Mesangial cell (primary cell): ENCODE measurements around a stretch of chr3.

- RAMPAGE, long total RNA: no peak
Measured at GRCh38 chr3:133968202-133969121, 61.3 kb downstream of the SLCO2A1 start.

- RAMPAGE, long total RNA: no peak
Measured at GRCh38 chr3:134057380-134057845, 27.7 kb upstream of the SLCO2A1 start.

DNA sequence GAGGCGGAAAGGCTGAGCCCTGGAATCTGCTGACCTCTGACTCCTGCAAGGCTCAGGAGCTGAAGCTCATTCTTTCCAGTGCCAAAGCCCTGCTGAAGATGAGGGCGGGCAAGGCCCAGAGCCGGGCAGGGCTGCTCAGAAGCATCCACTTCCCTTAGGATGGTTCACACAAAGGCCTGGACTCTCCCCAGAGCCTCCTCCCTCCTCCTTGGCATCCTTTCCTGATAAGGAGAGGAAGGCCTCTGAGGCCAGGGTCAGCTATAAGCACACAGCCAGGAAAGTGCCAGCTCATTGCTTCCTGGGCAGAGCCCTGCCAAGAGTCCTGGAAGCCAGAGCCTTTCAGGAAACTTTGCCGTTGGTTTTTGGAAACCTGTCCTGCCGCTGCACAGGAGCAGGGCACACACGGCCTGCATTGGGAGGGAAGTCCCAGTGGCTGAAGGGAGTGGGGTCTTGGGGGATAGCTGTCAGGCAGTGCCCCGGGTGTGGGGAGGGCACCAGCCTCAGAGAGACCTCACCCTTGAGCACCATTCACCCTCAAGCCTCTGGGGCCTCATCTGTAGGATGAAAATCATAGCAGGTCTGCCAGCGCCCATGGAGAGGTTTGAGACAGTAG lies 37.3 kb upstream of the SLCO2A1 start:
- RAMPAGE, long total RNA: no peak

DNA sequence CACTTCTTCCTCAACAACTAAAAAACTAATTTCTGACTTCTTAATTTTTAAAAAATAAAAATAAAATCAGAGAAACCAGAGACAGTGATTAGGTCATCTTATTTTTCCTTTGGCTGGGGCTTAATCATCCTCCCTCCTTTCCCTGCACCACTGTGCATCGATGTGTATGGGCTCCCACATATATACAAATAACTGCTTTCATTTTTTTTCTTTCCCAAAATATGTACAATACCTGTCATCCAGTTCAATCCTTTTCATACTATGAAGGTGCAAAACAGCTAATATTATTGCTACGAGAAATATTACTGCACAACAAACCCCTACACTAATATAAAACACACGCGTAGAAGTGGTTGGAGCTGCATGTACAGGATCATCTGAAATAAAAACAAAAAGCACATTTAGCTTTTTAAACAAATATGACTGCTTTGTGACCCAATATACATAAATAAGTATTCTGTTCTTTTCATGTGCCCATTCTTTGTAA lies 48.1 kb downstream of the RYK start:
- RAMPAGE, long total RNA: no peak

DNA sequence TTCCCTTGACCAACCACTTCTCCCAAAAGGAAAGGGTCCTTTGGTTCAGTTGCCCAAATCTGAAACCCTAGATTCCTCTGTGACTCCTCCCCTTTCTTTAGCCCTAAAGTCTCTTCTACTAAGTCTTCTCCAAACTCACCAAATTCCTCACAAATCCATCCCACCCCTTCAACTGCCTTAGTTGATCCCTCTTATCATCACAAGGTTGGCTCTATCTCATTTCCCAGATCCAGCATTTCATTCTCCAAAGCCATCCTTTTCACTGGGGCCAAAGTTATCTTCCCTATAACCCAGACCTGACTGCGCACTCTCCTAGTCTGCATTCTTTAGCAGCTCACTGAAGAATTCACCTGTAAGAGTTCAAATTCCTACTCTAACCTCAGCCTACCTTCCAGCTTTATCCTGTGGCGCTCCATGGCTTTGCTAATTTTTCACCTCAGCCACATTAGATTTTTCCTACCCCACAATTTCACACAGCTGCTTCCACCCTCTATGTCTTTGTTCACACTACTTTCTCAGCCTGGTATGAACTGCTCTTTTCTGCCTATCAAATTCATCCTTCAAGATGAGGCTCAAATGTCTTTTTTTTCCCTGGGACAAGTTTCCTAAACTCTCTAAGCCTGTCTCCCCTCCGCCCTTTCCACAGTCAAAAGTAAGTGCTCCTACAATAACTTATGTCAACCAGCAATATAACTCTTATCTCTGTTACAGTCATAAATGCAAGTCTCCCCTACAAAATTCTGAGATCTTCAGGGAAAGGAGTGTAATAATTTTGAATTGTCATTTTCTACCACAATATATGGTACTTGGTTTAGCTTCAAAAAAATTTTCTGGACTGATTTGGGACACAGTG lies 7.3 kb downstream of the RYK start:
- RAMPAGE, long total RNA: no peak

DNA sequence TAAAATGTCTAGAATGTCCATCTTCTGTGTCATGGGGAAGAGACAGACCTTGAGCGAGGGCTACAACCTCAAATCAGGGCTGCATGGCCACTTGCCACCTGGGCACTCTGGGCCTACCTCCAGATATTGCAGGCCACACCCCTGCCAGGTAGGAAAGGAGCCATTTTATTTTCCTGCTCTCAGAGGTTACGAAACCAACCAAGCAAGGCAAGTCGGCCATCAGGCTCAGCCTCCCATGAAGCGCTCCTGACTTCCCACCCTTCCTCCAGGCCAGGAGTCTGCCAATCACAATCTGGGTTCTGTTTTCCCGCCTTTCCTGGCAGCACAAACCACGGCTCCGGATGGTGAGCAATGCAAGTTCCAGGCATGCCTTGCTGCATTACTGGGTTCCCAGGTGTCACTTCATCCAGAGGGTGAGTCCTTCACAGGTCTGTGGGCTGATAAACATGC lies 61.3 kb upstream of the RYK start:
- RAMPAGE, long total RNA: no peak

DNA sequence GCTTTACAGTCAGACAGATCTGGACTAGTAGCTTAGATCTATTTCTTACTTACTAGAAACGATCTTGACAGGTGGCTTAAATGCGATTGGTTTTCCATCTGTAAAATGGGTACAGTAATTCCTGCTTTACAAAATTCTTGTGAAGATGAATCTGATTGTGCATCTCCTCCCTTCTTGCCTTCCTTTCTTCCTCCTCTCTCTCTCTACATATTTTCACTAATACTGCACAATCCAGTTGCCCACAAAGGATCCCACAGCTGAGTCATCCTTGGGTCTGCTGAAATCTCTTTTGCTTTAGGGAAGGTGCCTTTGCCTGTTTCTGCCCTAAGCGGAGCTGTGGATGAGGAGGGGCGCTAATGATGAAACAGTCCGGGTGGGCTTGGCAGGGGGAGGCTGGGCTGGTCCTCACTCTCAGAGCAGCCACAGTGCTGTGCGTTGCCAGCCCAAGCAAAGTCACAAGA lies 46.1 kb downstream of the AMOTL2 start:
- RAMPAGE, long total RNA: no peak

DNA sequence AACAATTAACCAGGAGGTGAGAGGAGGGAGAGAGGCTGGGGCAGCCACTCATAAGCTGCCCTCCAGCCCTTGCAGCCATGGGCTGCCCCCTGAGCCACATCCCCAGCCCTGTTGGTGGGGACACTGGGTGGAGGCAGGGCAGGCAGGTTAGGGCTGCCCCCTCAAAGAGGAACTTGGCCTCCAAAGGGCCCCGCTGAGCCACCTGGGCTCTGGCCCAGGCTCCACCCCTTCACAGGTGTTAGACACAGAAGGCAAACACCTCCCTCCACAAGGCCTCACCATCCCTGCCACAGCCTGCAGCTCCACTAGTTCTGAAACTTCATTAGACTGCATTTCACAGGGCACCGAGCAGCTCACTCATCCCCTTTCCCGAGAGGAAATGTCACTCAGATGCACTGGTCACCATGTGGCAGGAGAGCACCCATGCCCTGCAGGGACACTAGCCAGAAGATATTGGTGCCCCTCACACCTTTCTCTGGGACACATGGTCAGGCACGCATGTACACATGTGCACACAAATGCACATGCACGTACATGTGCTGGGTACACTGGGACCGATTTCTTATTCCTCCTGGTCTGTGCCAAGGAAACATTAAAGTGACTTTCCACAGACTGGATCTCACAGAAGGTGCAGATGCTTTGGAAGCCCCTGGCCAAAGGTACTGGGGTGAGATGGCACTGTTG lies 20.2 kb downstream of the AMOTL2 start:
- RAMPAGE, long total RNA: no peak

DNA sequence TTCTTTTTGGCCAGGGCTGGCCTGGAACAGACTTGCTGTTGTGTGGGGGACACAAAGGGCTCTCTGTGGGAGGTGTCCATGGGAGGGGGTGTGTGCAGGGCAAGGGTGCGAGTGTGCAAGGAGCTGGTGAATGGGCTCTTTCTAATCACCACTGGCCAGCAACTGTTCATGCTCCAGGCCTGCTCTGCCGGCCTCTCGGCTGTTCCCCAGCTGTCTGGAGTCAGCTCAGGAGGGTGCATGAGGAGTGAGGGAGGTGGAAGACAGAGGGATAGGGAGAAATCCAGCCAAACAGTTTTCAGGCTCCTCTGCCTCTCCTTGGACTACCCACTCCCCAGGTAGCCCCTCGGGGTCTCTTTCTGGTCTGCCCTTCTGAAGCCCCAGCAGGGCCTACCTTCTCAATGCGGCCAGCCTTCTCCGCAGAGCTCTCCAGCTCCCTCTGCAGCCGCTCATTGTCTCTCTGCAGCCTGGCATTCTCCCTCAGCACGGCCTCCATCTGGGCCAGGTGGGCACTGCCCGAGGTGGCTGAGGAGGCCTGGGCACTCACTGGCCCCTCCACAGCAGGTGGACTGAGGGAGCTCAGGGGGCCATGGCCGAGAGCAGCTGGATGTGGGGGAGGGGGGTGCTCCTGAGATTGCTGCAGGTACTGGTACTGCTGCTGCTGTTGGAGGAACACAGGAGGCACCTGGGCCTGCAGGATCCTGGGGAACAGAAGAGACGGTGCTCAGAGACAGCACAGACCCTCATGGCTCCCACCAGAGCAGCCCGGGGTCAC lies 7.0 kb downstream of the AMOTL2 start:
- RAMPAGE, long total RNA: no peak

DNA sequence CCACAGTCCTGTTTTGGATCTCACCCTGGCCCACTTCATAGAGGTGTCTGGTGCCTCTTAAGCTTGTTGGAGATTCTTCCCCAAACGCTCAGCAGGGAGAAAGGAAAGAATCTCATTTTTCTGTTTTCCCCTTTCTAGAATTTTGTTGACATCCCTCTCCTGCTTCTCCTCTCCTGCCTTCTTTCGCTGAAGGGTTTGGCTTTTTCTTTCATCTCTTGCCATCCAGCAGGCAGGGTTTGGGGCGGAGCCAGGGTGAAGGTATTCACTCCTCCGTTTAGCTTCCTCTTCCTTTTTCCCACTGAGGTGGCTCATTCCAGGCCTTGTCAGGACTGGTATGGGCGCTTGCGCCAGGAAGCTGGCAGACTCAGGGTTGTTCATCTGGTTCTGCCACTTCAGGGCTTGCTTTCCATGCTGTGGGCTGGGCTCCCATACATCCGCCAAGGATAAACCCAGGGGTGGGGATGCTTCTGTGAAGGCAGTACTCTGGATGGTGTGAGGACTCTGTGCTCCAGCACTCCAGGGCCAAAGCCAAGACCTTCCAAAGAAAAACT lies 7.5 kb upstream of the AMOTL2 start:
- RAMPAGE, long total RNA: no peak

DNA sequence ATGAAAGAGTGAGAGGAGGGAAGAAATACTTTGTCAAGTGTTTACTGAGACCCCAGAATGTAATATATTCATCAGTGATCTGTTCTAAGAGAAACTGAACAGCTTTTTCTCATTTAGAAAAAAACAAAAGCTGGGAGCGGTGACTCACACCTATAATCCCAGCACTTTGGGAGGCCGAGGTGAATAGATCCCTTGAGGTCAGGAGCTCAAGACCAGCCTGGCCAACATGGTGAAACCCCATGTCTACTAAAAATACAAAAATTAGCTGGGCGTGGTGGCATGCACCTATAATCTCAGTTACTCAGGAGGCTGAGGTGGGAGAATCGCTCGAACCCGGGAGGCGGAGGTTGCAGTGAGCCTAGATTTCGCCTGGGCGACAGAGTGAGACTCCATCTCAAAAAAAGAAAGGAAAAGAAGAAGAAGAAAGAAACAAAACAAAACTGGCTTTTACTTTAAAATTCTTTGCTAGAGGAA lies 68.5 kb downstream of the ARMC8 start:
- RAMPAGE, long total RNA: no peak

DNA sequence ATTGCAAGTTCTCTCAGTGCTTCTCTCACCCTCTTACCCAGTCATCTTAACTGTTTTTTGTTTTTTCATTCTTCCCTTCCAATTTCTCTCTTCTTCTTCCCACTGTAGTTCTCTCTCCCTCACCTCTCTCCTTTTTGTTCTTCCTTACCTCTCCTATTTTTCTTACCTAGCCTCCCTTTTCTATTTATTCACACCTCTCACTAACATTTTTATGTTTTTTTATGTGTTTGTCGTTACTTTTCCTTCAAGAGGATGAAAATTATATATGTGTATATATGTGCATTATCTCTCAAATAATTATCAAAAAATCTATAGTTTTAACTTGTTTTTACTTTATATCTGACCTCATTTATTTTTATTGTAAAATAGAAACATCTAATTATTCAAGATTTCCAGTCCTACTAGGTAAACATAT lies 58.3 kb downstream of the CEP70 start:
- RAMPAGE, long total RNA: no peak

DNA sequence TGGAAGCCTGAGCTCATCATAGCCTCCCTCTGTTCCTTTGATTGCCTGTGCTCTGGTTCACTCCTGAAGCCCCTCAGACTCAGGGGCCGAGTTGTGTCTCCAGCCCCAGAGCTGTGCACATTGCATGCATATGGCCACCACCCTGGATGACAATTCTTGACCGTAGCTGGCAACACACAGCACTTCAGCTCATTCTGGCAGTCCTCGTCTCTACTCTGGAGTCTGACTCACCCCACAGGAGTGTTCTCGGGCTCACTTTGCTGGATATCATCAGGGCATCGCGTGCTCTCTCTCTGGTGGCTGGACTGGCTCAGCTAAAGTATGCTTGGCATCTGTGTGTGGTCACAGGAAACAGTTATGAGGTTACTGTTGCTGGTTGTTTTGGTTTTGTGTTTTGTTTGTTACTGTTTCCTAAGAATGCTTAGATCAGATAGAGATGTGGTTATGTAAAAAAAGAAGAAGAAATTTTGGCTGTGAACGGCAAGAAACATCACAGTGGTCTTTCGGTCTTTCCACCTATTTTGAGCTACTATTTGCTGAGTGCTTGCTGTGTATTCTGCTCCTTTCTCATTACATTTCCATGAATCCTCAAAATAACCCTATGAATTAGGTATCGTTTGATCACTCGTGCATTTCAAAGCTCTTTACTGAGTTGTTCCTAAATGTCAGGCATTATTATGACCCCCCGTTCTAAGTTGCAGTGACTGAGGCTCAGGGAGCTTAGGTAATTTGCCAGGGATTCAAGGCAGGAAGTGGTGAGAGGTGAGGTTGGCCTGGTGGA lies 41.5 kb upstream of the MRPS22 start:
- RAMPAGE, long total RNA: no peak

DNA sequence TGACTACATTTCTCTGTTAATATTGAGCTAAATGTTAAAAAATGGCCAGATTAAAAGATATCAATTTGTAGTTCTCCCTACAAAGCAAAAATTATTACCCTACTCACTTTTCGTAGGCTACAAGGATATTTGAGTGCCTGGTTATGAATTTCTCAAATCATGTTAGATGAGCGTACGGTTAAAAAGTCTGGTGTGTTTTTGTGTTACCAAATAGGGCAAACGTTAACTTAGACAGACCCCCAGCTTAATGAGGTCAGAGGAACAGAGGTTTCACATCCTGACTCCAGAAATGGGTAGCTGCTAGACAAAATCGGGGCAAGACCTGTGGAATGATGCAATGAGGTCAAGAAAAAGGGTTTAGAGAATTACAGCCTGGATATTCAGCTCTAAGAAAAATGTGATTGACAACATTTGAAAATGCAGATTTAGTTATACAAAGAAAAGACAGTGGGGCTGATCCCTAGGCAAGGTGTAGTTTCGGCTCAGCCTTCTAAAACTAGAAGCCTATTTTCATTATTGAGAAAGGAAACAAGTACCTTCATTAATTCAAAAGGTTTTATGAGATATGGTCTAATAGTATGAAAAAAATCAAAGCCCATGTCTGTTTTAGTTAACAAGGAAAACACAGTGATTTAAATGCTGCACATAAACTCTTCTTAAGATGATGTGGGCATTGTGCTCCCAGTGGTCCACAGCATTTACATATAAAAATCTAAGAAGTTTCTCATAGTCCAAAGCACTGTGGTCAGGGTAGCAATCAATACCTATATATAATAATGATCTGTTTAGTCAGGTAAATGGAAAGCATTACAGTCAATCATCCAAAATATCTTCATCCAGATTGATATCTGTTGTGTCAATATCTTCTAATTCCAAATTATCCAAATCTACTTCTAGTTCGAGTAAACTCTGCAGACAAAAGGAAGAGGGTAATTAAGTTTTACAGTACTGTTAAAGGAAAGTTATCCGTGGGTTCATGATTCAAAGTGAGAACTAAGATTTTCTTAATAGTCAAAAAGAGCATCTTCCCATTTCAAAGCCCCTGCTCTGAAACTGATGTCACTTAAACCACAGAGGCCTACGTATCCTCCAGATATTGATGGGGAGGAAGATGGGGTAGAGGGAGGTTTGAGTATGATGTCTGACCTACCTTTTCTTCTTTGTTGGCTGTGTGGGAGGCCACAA lies 13.6 kb downstream of the MRPS22 start:
- RAMPAGE, long total RNA: no peak

DNA sequence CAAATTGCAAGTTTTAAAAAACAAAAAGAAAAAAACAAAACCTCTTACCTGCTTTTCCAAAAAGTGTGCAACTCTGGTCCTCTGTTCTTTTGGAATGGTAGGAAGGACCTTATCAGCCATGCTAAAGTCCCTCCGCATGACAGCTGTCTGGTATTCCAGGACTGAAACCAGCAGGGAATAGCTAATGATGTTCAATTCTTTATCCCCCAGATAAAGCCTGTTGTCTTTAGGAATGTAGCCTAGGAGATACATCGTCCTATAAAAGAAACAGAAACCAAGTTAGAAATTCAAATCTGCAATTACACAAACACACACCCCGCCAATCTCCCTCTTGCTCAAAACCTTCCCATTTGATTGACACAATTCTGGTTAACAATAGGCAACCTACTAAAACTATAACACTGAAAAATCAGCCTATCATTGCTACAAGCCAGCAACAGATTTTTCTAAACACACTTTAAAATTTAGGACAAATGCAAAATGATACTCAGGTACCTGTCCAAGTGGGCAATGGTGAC lies 22.8 kb downstream of the MRPS22 start:
- RAMPAGE, long total RNA: no peak

DNA sequence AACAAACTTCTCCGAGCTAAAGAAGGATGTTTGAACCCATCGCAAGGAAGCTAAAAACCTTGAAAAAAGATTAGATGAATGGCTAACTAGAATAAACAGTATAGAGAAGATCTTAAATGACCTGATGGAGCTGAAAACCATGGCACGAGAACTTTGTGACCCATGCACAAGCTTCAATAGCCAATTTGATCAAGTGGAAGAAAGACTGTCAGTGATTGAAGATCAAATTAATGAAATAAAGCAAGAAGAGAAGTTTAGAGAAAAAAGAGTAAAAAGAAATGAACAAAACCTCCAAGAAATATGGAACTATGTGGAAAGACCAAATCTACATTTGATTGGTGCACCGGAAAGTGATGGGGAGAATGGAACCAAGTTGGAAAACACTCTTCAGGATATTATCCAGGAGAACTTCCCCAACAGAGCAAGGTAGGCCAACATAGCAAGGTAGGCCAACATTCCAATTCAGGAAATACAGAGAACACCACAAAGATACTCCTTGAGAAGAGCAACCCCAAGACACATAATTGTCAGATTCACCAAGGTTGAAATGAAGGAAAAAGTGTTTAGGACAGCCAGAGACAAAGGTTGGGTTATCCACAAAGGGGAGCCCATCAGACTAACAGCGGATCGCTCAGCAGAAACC lies 16.4 kb upstream of the COPB2 start:
- RAMPAGE, long total RNA: no peak

GRCh38 chr3:139480554-139481042 lies 4.3 kb upstream of the RBP2 start:
- RAMPAGE, long total RNA: no peak

DNA sequence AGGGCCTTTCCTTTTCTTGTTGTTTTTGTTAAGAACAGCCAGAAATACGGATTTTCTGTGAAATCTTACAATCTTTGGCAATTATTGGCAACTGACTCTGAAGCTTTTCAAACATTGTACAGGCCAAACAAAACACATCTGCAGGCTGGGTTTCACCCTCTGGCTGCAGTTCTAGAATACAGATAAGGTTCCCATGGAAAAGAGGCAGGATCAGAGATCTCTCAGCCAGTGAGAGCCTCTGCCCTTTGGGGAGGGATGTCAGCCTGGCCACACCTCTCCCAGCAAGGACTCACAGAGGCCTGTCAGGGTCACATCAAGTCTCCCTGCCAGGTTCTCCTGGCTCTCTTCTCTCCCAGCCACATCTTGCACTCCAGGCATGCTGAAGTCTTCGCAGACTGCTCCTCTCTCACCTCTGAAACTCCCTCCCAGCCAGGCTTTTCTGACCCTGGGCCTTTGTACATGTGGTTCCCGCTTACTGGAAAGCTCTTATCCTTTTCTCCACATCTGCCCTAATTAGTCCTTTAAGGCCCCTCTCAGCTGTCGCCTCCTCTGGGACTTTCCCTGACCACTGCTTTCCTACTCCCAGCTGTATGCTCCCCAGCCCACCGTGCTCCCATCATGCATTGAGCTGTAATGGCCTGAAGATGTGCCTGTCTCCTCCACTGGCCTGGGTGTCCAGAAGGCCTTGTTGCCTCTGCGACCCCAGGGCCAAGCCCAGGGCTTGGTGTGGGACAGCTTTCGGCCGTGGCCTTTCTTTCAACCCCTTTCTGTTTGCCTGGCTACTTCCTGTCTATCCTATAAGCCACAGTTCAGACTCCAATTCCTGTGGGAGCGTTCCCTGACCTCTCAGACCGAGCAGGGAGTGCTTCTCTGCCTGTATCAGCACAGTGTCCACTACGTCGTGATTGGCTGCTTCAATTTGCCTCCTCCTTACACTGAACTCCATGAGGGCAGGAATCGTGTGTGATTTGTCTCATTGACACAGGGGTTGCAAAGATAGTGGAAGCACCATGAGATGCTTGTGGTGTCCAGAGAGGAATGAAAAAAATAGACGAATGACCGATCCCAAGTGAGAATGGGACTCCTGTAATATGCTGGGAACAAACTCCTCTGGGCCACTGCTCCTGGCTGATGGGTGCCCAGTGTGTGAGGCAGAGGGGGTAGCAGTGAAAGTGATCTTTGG lies 4.2 kb downstream of the RBP1 start:
- RAMPAGE, long total RNA: no peak

DNA sequence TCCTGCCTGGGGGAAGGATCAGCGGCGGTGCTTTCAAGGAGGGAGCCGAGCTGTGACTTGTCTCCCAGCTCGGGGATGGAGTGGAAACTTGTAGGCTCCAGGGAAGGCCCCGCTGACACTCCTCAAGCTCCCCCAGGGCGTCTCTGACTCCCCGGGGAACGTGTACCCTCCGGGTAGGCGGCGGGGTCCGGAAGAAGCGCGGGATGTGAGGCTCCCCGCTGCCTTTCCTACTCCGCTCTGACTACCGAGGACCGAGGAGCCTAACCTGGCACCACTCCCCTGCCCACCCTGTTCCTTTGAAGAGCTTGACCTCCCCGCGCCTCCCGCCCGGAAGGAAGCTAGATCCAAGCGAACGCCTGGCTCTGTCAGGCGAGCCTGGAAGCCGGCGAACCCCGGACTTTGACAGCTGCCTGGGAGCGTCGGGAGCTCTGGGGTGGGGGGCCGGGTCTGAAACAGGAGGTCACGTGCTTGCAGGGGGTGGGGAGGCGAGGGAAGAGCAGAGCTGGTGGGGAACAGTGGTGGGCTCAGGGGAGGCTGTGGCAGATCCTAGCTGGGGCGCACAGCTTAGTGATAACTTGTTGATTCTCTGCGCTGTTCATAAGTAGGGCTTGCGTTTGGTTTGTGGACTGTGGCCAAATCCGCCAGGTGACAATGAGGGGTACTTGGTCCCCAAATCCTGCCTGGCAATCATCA lies 1.0 kb downstream of the CLSTN2 start:
- RAMPAGE, long total RNA: no peak

- RAMPAGE, long total RNA: no peak
Measured at GRCh38 chr3:139936545-139936917, 1.5 kb downstream of the CLSTN2 start.